Subcutaneous preadipocyte (primary cell): ENCODE results near the genes ZCCHC7, POLR1E, ALDH1B1 and SPATA31A1.

GRCh38 chr9:37002466-37002985, 31.5 kb downstream of the PAX5 start:
- CAGE, long polyA plus RNA: no peak

DNA sequence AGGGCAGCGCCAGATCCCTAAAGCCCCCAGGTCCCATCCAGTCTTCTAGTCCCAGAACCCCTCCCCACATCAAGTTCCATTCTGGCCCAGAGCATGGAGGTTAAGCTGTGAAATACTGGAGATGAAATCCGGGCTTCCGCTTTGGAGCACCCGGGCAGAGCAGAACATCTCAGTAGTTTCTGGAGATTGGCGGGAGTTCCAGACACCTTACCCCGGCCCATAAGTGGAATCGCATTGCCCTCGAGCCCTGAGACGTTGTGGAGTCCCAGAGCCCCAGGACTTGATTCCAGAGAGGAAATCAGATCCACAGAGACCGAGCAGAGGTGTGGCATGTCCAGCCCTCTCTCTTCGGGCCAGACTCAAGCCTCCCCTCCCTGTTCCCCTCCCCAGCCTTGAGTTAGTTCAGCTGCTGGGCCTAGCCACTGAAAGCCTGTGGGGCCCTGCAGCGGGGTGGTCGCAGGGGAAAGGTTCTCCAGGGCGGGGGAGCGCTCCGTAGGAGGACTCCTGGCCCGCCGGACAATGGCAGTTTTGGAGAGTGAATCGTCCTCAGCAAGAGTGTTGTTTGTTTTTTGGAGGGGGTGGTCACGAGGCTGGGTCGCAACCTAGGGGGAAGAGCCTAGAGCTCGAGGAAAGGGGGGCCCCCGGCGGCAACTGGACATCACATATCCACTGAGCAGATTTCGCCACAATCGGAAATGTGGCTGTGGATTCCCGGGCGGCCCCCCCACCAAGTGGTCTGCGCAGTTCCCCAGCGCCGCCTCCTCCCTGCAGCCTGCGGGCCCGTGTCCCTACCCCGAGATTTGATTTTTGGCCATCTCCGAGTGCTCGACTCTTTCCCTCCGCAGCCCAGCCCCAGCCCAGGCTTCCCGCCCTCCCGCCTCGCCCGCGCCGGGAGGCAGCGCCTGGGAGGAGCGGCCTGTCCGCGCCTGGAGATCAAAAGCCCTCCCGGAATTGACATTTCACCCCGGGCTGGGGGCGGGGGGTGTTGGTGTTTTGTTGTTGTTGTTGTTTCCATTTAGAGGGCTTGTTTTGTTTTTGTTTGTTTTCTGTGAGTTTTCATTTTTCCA, 1.2 kb upstream of the PAX5 start:
- CAGE, long polyA plus RNA: no peak

GRCh38 chr9:37037632-37038602, 3.8 kb upstream of the PAX5 start:
- CAGE, long polyA plus RNA: no peak

GRCh38 chr9:37120220-37121370, at the start of gene ZCCHC7:
Gene ZCCHC7, plus strand, starts transcription at chr9:37120574.
- CAGE, long polyA plus RNA: no peak

- CAGE, long polyA plus RNA: no peak
Measured at GRCh38 chr9:37145643-37146813, 25.7 kb downstream of the ZCCHC7 start.

DNA sequence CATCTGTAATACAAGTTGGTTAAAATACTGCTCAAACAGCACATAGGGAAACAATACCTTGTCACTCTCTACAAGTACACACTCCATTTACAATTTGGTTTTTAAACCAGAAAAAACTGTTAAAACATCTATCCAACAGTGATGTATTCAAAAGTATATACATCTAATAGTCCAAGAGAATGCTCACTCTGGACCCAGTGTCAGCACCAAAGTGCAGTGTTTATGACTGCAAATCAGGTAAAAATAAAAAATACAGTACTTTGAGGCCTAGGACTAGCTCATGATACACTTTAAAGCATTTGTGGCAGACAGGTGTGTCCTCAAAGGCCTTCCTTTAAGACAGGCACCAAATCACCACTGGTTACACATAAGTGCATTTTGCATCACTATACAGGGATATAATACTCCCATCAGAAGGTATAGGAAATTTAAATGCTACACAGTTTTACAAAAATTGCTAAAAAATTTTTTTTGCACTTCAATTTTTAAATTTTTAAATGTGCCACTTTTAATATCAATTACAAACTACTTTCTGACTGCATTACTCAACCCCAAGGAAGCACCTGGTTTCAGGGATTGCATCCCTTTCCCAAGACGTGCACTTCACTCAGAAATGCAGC, 17.4 kb downstream of the GRHPR start:
- CAGE, long polyA plus RNA: no peak

DNA sequence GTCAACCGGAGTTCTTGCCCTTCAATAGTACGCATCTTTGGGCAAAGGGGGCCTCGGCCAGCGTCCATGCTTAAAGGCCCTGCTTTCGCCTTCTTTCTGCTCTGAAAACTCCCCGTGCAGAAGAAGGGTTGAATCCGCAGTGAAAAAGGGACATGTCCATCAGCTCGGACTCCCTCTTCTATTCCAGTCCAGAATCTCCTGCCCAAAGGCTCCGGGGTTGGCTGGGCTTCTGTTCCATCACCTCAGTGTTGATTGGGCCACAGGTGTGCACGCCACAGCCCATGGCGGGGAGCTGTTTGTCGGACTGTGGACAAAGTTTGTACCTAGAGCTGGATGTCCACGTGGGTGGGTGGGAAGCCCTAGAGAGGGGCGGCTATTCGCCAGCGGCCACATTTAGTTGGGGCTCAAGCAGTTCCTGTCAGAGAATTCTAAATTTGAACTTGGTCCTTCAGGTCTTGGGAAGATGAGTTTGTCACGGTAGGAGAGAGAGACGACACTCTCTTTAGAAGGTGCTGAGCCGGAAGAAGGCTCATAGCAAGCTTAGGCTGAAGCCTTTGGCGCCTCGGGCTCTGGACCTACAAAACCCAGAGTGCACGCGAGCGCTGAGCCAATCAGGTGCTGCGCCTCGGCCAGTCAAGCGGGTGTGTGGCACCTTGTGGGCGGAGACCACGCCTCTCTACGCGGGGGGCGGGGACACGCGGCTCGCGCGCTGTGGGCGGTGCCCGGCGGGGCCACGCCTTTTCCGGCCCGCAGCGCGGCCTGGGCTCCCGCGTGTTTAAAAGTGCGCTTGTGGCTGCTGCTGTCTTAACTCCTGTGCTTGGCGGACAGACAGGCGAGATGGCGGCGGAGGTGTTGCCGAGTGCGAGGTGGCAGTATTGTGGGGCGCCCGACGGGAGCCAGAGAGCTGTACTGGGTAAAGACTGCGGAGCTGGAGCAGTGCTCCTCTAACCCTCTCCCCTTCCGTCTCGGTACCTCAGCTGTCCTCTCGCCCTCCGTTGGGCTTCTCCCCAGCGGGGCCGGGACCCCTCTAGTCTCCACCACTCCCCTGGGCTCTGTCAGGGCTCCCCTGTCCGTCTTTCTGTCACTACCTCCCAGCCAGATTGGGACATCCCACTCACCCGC, at the start of gene POLR1E:
Gene POLR1E (plus strand): TSS at position 738 of the 1,122 bp plus-strand sequence.
- CAGE, long polyA plus RNA: no peak

- CAGE, long polyA plus RNA: no peak
Measured at GRCh38 chr9:37587464-37587954, 4.9 kb downstream of the TOMM5 start.

GRCh38 chr9:37827963-37828654, 27.5 kb downstream of the DCAF10 start:
- CAGE, long polyA plus RNA: no peak

DNA sequence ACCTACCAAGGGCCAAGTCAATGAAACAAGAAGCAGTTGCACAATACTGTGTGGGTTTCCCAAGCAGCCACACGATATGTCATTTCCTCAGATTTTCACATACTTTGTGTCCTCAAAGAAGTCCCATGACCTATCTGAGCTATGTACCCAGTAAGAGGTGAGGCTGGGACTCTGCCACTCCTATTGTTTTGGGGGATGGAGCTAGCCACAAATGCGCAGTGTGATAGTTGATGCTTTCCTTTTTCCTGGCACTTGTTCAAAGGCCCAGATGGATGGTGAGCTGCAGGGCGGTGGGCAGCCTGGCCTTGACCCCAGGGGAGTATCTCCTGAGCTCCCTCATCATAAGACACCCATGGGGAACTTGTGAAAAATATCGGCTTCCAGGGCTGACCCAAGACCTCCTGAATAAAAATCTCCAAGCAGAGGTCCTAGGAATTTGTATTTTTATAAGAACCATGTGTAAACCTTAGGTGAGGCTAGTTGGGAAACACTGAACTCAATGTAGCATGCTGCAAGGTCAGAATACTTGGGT, 4.9 kb upstream of the SLC25A51 start:
- CAGE, long polyA plus RNA: no peak

- CAGE, long polyA plus RNA: no peak
Measured at GRCh38 chr9:37927875-37928300, 24.0 kb upstream of the SLC25A51 start.

- CAGE, long polyA plus RNA: no peak
Measured at GRCh38 chr9:37992932-37993683, 75.9 kb downstream of the SHB start.

DNA sequence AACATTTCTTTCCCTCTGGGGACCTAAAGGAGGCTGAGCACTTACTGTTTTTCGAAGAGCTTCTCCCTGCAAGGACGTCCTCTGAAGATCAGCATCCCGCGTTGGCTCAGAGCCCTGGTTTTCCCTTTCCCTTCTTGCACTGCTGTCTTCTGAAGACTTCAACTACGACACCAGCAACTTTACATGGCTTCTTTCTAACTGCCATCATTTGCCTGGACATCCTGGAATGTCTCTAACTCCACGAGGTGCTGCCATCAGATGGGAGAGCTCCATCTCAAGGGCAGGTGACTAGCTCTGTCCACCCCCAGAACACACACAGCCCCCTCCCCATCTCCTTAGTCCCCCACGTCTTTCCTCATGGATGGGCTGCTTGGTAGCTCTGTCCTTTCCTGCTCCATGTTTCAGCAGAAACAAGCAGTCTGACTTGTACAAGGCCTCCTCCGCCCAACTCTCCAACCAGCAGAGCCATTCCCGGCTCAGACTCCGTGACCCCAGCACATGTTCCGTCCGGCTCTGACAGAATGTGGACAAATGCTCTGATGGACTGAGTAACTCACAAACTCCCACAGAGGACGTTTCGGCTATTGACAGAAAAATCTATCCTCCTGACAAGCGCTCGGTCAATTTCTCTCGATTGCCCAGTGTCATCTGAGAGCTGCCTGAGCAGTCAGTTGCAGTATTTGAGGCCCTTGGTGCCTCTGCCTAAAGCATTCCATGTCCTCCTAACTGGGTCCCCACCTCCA, 17.0 kb downstream of the SHB start:
- CAGE, long polyA plus RNA: no peak

- CAGE, long polyA plus RNA: no peak
Measured at GRCh38 chr9:38065639-38066689, 3.1 kb downstream of the SHB start.

GRCh38 chr9:38066690-38067043, 2.4 kb downstream of the SHB start:
- CAGE, long polyA plus RNA: no peak

GRCh38 chr9:38068006-38068953, 747 bp downstream of the SHB start:
- CAGE, long polyA plus RNA: no peak

- CAGE, long polyA plus RNA: no peak
Measured at GRCh38 chr9:38392196-38393319, at the start of gene ALDH1B1. Gene ALDH1B1, plus strand, starts transcription at chr9:38392702.

DNA sequence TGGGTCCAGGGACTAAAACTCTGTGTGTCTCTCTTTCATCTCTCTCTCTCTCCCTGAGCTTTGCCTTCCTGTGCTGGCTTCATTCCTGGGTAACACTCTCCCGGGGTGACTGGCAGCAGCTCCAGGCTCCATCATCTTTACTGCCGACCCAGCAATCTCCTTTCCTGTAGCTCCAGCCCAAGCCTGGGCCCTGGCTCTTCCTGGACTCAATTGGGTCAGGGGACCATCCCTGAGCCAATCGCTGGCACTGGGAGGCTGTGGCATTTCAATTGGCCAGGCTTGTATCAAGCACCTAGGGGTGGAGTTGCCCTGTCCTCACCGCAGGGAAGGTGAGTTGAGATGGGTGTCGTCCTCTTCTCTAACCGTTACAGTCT, 31.9 kb downstream of the FAM240B start:
- CAGE, long polyA plus RNA: no peak

GRCh38 chr9:39355356-39355885, at the start of gene SPATA31A1:
Gene SPATA31A1, plus strand, starts transcription at chr9:39355669.
- CAGE, long polyA plus RNA: no peak

GRCh38 chr9:40993163-40993613, 135.3 kb downstream of the FOXD4L6 start:
- CAGE, long polyA plus RNA: no peak